B cell (primary cell): ENCODE measurements around a stretch of chr2.

DNA sequence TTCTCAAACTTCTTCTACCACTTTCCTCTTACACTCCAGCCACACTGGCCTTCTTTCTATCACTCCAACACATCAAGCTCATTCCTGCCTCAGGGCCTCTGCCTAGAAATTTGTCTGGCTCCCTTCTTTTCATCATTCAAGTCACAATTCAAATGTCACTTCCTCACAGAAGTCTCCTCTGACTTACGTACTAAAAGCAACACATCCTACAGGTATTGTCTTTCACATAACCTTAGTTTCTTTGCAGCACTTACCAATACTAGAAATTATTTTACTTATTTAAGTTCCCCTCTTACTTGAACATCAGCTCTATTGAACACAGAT, 1.8 kb downstream of the ASB3 start:
- PRO-cap, result no peak
- CAGE, long polyA plus RNA, result no peak

DNA sequence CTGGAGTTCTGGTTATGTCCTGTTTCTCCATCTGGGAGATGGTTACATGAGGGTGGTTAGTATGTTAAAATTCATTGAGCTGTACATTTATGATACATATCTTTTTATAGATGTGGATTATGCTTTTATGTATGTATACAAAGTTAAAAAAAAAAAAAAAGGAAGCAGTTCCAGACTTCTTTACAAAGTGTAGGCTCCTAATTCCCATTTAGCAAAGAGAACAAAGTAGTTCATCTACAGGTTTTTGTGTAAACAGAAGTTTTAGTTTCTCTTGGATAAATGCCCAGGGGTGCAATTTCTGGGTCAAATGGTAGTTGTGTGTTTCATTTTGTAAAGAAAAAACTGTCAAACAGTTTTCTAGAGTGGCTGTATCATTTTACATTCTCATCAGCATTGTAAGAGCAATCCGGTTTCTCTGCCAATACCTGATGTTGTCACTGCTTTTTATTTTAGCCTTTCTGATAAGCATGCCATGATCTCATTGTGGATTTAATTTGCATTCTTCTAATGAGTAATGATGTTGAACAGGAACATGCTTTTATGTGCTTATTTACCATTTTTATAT, 16.4 kb downstream of the ACYP2 start:
- PRO-cap, result no peak
- CAGE, long polyA plus RNA, result no peak

DNA sequence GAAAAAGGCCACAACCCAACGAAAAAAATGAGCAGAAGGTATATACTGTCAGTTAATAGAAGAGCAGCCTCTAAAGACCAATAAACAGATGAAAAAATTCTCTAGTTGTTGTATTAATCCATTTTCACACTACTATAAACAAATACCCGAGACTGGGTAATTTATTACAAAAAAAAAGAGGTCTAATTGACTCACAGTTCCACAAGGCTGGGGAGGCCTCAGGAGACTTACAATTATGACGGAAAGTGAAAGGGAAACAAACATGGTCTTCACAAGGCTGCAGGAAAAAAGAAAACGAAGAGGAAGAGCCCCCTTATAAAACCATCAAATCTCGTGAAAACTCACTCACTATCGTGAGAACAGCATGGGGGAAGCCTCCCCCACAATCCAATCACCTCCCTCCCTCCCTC, 61.8 kb upstream of the SPTBN1 start:
- PRO-cap, result unidirectional peak, plus-strand start at position 267 of the sequence
- CAGE, long polyA plus RNA, result no peak

GRCh38 chr2:54459119-54459523, 3.0 kb downstream of the SPTBN1 start:
- PRO-cap, result no peak
- CAGE, long polyA plus RNA, result no peak

- PRO-cap, result no peak
- CAGE, long polyA plus RNA, result no peak
These were observed 89.8 kb downstream of the SPTBN1 start for GRCh38 chr2:54545596-54546671.

DNA sequence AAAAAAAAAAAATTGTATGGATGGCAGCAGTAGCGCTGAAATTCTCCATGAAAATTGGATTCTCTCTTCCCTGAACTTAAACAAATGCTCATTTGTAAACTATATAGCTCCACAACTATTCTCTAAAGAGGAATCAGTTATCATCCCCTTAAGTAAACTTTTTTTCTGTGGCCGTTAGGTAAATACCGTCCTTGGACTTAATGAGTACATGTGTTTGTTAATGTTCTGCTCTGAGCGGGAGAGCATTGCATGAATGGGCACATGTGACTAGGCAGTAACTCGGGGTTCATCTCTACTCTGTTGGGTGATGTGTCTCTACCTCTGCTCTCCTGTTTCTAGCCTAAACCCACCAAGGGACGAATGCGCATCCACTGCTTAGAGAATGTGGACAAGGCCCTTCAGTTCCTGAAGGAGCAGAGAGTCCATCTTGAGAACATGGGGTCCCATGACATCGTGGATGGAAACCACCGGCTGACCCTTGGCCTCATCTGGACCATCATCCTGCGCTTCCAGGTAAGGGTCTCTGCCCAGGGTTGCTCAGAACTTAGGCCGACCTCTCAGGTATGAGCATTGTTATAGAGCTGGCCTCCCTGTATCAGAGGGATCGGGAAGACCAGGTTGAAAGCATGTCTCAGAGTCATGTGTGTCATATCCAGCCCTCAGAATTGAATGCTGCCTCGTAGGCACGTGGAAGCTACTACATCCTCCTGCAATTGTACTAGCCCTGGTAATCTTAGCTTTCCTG, 111.5 kb upstream of the EML6 start:
- PRO-cap, result no peak
- CAGE, long polyA plus RNA, result no peak

- PRO-cap, result no peak
- CAGE, long polyA plus RNA, result no peak
These were observed 94.8 kb upstream of the EML6 start for GRCh38 chr2:54628618-54629194.

GRCh38 chr2:54629195-54630162, 94.0 kb upstream of the EML6 start:
- PRO-cap, result no peak
- CAGE, long polyA plus RNA, result no peak

GRCh38 chr2:54708351-54709031, 15.0 kb upstream of the EML6 start:
- PRO-cap, result no peak
- CAGE, long polyA plus RNA, result no peak

DNA sequence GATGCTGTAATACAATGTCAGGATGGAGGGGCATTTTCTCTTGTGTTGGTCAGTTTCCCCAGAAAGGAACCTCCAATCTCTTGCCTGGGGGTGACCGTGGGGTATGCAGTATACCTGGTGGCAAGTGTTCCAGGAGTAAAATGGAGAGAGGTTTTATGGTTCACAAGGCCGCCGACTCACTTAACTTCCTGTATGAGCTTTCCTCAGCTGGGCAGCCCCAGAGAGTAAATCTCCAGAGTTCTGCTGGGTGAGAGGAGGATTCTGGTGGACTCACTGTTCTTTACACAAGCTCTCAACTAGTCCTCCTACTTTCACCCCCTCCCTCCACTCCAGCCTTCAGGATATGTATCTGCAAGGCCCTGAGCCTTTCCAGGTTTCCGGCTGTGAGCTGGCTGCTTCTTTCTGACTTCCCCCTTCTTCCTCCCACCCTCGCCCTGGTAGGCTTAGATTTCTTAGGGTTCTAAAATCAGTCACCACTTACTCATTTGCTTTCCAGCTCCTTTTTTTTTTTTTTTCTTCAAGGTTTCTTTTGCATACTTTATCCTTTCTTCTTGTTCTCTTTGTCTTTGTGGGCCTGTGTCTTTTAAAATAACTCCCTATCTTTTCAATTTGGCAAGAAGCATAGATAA, 34.0 kb downstream of the EML6 start:
- PRO-cap, result unidirectional peak, minus-strand start at position 390 of the sequence
- CAGE, long polyA plus RNA, result no peak

DNA sequence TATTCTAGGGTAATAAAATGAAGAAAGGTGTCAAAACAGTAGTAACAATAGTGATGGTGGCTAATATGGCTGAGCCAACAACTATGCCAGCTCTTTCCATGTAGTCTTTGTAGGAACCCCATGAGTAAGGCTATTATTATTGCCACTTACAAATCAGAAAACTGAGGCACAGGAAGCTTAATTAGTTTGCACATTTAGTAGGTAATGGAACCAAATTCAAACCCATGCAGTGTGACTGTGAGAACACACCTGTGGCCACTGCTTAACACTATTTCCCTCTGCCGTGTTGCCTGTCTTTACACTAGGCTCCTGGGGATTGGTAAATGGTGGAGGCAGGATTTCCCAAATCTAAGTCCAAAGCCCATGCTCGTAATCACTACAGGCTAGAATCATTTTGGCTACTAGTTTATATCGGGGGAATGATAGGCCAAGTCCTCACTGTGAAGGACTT, 149.2 kb downstream of the RTN4 start:
- PRO-cap, result no peak
- CAGE, long polyA plus RNA, result no peak

DNA sequence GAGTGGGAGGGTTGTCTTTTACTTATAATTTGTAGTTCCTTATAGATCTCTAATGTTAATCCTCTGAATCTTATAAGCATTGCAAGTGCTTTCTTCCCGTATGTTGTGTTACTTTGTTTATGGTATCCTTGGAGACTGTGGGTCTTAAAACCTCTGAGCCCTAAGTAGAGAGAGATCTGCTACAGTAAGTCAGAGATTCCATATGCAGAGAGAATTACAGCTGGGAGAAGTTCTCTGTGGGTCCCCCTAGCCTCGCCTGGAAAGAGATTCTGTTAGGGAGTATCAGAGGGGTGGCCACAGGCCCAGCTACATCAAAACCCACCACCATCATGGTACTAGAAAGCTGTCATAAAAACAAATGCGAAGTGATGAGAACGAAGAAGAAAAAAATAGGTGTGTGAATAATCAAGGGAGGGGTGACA, 93.8 kb downstream of the RTN4 start:
- PRO-cap, result no peak
- CAGE, long polyA plus RNA, result no peak

- PRO-cap, result no peak
- CAGE, long polyA plus RNA, result no peak
These were observed 2.4 kb downstream of the RTN4 start for GRCh38 chr2:55047690-55048434.

DNA sequence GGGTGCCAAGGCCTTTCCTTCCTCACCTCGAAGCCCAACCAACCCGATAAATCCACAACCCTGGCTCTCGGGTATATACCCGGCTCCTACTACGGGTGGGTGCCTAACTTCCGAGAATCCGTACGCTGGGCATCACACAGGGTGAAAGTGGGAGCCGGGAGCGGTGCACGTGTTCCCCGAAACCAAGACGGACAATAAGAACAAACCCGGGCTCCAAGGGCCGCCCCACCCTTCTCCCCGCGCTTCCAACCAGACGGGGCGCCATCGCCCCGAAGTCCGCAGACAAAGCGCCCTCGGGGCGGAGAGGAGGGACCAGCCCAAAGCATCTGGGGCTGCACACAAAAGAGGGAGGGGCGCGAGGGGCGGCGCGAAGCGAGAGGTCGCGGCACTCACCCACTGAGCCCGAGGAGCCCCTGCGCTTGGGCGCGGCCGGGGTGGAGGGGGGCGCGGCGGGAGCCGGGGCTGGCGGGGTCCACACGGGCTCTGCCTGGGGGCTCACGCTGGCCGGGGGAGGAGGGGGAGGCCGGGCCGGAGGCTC, 830 bp downstream of the RTN4 start:
- PRO-cap, result bidirectional peak, plus-strand start at position 281 of the sequence, minus-strand start at position 236 of the sequence
- CAGE, long polyA plus RNA, result no peak

DNA sequence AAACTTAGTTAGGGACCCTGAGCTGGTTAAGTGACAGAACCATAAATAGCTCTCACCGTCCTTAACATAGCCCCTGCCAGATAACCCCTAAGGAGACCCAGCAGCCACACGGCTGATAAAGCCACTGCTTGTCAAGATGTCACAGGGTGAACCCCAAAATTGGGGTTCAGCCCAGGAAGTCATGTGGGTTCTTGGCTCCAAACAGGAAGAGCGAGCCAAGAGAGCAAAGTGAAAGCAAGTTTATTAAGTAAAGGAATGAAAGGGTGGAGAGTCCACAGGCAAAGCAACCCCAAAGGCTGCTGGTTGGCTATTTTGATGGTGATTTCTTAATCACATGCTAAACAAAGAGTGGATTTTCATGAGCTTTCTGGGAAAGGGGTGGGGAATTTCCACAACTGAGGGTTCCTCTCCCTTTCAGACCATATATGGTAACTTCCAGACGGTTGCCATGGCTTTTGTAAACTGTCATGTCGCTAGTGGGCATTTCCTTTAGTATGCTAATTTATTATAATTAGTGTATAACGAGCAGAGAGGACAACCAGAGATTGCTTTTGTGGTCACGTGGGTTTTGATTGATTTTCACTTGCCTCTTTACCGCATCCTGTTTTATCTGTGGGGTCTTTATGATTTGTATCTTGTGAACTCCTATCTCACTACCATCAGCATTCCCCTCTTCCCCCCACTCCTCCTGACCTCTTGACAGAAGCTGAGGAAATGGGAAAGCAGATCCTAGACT, 83.6 kb upstream of the RTN4 start:
- PRO-cap, result bidirectional peak, plus-strand start at position 243 of the sequence, minus-strand start at position 141 of the sequence; bidirectional peak, plus-strand start at position 604 of the sequence, minus-strand start at position 317 of the sequence
- CAGE, long polyA plus RNA, result no peak

GRCh38 chr2:55134388-55134862, 84.2 kb upstream of the RTN4 start:
- PRO-cap, result bidirectional peak, plus-strand start at chr2:55134631, minus-strand start at chr2:55134533
- CAGE, long polyA plus RNA, result no peak

DNA sequence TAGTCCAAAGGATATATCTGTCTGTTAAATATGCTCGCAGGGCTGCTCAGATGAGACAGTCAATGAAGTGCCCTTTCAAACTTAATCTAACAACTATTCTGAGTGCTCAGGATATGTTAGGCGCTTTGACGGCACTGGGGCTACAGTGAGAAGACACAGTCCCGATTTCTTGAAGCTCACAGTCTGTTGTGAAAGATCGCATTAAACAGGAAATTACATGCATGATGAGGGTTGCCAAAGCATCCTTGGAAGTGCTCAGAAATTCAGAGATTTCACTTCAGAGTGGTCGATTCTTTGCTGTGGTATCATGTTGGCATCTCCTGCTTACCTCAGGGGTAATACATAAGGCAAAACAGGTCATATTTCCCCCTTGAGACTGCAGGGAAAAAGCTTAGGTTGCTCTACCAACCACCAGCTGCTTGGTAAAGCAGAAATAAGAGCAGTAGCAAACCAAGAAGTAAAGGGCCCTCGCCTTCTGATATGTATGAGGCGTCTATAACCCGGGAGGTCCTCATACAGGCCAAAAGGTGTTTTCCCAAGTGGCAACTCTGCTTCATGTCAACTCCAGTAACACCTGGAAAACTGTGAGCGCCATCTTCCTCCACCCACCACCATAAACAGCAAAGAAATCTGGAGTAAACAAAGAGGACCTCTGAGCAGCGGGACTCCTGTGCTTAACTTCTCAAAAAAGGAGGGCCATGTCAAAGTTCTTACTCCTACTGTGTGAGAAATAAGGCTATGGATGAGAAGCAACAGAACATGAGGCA, 79.5 kb downstream of the CLHC1 start:
- PRO-cap, result no peak
- CAGE, long polyA plus RNA, result no peak

DNA sequence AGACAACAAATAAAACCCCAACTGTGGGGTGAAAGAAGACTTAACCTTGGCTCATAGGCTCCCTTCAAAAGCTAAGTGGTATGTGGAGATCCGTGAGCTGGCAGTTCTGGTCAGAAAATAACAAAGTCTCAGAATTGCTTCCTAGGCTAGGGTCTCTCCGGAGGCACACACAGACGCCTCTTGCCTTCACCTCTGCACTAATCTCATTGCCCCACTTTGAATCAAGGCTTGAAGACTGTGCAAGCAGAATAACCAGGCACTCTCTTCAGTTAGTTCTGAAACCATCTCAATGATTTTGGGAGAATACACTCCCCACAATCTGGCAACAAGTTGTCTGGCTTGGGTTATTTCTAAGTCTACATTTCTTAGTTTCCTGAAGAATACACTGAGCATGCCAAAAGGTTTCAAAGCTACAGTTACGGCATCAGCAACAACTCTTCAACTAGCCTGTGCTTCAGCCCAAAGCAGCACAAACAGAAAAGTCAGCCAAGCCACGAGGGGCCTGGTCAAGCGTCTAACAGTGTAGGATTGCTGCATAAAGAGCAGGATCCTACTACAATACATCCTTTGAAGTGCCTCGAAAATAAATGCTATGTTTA, 64.1 kb downstream of the CLHC1 start:
- PRO-cap, result no peak
- CAGE, long polyA plus RNA, result no peak

DNA sequence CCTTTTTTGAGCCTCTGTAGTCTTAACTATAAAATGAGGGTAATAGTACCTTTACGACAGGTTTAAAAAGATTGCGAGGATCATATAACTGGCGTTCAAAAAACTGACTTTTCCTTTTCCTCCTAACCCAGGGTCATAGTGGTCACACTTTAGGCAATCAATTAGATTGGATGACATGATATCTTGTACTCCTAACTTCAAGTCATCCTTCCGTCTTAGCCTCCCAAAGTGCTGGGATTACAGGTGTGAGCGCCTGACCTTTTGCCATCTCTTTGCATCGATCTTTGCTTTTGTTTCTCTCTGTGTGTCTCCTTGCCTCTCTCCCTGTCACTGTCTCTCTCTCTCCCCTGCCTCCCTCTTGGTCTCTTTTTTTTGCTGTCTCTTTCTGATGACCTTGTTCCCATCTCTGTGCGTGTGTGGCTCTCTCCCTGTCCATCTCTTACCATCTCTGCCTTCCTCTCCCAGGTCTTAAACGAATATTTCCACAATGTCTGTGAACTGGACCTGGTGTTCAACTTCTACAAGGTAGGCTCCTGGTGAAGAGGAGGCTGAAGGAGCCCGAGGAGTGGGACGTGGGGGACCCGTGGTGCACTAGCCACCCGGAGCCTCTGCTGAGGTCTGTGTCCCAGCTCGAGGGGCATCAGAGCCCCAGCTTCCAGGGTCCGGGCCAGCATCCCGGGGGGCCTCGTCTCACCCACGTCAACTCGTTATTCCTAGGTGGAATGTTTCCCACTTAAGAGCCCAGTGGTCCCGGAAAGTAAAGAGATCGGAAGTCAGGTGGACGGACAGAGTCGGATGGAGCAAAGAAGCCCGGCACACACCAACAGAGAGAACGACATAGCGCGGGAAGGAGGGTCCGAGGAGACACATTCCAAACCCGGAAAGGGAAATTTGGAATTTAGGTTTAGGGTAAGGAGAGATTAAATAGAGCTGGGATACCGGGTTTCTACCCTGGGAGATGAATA, 725 bp downstream of the PNPT1 start:
- PRO-cap, result unidirectional peak, minus-strand start at position 706 of the sequence
- CAGE, long polyA plus RNA, result no peak

DNA sequence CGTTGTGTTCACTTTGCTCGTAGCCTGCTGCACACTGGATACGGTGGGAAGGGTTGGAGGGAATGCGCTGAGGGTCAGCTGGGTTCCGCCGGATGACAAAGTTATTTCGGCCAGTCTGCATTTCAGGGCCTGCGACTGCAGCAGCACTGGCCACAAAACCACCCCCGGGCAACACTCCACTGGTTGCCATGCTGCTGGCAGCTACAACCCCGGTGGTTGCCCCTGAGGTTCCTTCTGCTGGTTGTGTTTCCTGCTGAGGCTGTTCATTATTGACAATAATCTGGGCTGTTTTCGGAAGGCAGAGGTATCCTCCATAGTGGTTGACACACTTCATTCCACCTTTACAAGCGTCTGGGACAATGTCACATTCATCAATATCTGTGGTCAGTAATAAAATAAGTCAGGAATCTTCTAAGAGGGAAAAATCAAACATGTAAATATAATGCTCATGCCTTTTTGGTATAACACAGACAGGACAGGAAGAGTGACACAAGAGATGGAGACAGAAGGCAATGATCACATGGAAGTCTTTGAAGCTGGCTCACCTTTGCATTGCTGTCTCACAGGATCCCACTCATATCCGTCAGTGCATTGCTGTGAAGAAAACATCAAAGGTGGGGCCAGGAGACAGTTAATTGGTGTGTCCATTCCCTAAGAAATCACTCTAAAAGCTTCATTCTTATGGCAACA, 5.8 kb downstream of the EFEMP1 start:
- PRO-cap, result no peak
- CAGE, long polyA plus RNA, result no peak